ENCODE measurements around the genes DCTN2 and PIP4K2C.

DNA sequence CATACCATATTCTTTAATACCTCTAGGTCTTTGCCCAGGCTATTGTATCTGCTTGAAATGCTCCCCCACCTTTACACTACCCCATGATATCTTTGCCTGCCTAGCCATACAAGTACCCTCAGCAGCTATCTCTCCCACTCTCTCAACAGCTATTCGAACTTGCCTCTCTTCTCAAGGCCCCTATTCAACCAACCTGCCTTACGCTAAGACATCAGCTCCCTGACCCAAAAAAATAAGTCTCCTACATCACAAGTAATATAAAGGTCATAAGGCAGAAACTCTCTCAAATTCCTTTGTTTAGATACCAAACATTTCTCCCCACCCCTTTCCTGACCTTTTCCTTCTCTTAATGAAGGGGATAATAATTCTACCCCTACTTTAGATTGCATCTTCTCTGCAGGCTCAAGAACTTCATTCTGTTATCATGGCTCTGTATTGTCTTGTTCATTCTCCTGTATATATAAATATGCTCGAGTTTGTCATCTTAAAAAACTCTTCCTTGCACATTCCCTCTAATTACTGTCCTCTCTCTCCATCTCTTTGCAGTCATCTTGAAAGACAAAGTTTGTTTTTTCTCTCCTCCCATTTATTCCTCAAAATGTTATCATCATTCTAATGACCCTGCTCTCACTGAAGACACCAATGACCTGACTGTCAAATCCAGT, 11.0 kb downstream of the R3HDM2 start:
- PRO-cap, result no peak

GRCh38 chr12:57458561-57459520, 744 bp upstream of the GLI1 start:
- PRO-cap, result bidirectional peak, plus-strand start at chr12:57459346, minus-strand start at chr12:57459132

DNA sequence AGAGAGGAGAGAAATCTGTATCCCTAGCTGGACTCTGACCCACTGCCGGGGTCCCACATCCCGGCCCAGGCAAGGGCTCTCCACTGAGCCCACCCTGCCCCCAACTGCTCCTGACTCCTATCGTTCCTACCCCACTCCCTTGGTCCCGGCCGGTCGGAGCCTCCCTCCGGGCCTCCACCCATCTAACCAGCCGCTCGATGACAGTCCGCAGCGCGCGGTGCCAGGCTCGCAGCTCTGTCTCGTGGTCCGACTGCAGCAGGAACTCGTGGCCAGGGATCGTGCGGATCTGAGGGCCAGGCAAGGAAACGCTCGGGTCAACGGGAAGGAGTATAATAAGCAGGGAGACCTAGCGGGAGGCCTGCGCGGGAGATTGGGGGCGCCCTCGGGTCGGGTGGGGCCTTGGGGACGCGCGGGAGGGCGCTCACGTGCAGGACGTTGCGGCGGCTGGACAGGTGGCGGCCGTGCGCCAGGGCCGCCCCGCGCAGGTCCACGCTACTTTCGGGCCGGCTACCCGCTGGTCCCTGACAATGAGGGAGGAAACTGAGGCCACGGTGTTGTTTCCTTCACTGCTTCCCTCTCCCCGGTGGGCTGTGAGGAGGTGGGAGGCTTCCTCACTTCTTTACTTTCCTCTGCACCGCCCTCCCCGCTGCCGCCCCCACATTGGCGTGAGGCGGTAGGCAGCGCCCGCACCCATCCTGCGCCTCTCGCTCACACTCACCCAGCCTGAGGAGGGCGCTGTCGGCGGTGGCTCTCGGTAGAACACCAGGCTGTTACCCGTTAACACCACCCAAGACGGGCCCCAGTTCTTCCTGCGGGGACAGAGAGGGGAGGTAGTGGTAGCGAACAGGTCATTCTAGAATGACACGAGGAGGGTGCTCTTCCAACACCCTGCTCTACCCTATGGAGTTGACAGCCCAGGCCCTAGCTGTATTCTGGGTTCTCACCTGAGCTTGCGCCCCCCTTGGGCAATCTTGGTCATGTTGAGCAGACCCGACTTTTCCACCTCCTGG, 3.7 kb downstream of the ARHGAP9 start:
- PRO-cap, result no peak

GRCh38 chr12:57488214-57489303, 691 bp downstream of the MARS1 start:
- PRO-cap, result bidirectional peak, plus-strand start at chr12:57488314, minus-strand start at chr12:57488315; bidirectional peak, plus-strand start at chr12:57488883, minus-strand start at chr12:57488789; bidirectional peak, plus-strand start at chr12:57489113, minus-strand start at chr12:57489081; bidirectional peak, plus-strand start at chr12:57489336, minus-strand start at chr12:57489260

GRCh38 chr12:57519569-57519769, 845 bp downstream of the DDIT3 start:
- PRO-cap, result bidirectional peak, plus-strand start at chr12:57519642, minus-strand start at chr12:57519696

DNA sequence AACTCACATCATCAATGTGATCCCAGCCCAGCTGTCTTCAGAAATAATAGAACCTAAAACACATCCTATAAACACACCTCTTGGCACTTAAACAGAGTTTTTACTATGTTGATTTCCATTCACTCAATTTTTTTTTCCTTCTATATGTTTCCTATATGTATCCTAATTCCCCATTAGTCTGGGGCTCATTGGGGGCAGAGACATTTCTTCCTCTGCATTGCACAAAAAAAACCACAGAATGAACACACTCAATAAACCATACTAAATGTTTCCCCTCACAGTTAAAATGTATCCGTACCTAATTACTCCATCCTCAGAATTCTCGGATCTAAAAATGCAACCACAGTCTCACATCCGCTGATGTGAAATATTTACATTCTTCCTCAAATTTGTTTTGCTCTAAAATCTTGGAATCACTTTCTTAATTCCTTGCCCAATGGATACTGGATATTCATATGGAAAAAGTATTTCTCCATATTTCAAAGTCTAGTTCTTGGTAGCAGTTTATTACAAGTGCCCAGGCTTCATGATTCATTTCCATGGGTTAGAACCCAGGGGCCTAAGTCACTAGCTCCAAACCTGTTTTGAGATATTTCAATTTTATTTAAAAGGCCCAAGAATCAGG, 1.7 kb downstream of the DCTN2 start:
- PRO-cap, result no peak

DNA sequence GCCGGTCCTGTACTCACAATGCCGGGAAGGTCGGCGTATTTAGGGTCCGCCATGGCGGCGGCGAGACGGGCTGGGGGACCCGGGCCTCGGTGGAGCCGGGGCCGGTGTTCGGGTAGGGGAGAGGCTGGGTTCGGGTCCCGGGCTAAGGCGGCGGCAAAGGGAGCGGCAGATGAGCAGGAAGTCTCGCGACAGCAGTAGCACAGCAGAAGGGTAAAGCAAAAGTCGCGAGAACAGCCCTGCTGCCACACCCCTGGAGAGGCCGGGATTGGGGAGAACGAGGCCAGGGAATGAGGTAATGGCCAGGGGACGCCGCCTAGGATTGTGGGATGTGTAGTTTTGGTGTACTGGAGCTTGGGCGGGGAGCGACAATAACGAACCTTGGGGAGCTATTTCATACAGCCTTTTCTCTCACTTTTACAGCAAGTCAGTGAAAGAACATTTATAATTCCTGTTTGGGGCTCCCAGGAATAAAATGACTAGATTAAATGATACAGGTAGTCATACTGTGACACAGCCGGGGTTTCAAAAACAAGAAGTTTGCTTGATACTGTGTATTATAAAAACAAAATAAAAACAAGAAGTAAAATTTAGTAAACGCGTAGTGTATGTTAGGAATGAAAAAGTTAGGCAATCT, at the start of gene DCTN2:
TSS of gene DCTN2 (minus strand) at position 182 of the 634 bp plus-strand sequence.
- PRO-cap, result bidirectional peak, plus-strand start at position 368 of the sequence, minus-strand start at position 110 of the sequence

DNA sequence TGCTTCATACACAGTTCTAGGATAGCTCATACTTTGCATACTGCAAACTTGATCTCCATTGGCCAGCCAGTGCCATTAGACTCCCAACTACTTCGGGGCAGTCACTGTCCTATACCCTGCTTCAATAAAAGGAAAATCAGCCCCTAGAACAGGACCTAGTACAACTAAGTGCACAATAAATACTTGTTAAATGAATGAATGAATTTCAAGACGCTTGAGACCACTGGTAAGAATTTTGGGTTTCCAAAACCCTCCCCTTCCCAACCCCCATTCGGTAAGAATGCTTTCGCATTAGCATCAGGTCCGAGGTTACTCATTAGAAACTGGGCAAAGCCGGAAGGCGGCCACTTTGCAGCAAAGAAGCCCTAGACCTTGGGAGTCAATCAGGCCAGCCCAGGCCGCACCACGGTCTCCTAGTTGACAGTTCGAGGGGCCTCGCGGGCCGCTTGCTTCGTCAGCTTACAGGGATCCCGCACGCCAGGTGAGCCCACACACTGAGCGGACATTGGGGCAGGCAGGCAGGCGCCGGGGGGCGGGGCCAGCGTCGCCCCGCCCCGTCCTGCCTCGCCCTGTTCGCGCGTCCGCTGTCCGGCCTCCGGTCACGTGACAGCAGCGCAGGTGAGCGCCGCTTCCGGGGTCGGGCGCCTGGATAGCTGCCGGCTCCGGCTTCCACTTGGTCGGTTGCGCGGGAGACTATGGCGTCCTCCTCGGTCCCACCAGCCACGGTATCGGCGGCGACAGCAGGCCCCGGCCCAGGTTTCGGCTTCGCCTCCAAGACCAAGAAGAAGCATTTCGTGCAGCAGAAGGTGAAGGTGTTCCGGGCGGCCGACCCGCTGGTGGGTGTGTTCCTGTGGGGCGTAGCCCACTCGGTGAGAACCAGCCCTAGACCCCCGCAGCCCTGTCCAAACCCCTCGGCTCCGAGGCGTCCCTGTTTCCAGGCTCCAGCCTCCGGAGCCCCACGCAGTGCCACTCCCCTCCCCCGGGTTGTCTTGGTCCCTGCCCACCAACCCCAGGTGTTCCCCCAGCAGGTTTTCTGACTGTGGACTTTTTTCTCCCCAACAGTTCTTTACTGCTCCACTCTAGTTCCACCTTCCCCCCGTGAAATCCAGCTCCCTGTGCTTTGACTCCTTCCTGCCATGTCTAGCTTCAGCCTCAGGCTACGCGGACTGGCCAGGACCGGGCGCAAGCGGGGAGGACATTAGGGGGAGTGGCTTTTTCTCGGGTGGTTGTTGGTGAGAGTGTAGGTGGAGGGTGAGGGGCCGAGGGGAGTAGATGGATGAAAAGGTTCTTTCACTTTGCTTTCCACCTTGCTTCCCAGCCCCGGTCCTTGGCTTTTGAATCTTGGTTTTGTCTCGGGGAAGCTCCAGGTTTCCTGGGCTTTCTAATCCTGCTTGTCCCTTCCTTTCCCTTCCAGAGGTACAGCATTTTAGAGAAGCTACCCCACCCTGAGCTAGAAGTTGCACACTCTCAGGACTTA, at the start of gene PIP4K2C:
TSS of gene PIP4K2C (plus strand) at position 598 of the 1,477 bp plus-strand sequence.
- PRO-cap, result bidirectional peak, plus-strand start at position 628 of the sequence, minus-strand start at position 507 of the sequence

GRCh38 chr12:57722888-57723521, 15.5 kb downstream of the AGAP2 start:
- PRO-cap, result no peak

- PRO-cap, result no peak
These were observed 2.6 kb upstream of the AGAP2 start for GRCh38 chr12:57741023-57741703.

DNA sequence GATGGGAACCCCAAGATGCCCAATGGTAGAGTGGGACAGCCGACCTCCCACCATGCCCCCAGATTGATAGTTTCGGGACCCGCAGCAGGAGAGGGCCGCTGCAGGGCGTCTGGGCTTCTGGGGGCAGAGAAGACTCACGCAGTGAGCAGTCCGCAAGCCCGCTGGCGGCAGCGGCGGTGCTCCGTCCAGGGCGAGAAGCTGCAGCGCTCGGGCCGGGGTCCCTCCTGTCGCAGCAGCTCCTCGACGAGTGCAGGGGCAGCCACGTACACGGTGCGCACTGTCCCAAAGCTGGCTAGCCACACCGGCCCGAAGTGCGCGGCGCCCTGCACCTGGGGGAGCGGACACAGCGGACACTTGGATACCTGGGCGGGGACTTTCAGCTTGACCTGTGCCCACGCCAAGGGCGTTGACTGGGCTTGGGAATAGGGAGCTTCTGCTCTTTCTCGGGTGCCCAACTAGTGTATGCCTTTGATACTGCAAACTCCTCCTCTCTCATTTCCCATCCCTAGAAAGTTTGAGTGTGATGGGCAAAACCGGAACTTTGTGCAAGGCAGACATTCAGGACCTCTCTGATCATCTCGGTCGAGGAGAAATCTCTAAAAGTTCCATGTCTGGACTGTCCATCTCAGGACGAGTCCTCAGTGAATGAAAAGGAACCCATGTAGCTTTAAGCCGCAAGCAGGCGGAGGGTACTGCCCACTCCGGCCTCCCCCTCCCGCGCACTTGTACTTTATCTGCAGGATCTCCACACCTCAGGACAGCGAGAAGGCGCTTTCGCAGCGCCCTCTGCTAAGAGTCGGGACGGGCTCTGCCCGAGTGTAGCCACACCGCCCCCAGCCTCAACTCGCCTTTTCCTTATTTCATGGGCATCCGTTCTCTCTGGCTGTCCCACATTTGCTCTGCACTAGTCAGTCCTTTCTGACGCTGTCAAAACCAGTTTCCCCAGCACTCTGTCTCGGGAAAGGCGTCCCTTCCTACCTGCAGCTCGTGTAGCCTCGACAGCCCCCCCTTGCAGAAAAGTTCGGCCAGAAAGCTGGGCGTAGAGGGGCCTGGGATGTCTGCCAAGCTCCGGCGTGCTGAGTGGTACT, 665 bp downstream of the CYP27B1 start:
- PRO-cap, result no peak

DNA sequence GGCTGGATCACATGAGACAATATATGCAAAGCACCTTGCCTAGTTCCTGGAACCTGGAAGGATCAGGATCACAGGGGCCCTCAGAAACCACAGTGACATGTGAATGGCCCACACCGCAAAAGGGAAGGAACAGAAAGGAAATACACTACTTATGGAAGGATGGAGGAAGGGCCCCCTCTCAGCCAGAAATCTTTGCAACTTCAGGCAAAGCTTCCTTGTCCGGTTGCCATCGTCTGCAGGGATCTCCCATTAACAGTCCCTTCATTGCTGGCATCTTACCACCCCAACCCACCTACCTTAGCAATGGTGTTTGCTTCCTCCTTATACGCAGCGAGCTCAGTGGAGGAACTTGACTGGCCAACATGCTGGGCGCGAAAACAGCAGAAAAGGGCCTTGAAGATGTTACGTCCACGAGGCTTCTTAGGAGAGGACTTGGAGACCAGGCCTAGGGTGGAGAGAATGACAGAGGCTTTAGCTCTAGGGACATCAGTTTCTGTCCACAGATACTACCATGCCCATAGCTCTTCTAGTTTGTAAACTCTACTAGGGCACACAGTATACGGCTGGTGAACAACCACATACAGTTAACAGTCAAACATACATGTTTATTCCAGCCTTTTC, 10.7 kb upstream of the AVIL start:
- PRO-cap, result no peak

GRCh38 chr12:57895850-57896396, 45.4 kb upstream of the ATP23 start:
- PRO-cap, result no peak

GRCh38 chr12:58425267-58425933, 484.0 kb downstream of the ATP23 start:
- PRO-cap, result no peak

DNA sequence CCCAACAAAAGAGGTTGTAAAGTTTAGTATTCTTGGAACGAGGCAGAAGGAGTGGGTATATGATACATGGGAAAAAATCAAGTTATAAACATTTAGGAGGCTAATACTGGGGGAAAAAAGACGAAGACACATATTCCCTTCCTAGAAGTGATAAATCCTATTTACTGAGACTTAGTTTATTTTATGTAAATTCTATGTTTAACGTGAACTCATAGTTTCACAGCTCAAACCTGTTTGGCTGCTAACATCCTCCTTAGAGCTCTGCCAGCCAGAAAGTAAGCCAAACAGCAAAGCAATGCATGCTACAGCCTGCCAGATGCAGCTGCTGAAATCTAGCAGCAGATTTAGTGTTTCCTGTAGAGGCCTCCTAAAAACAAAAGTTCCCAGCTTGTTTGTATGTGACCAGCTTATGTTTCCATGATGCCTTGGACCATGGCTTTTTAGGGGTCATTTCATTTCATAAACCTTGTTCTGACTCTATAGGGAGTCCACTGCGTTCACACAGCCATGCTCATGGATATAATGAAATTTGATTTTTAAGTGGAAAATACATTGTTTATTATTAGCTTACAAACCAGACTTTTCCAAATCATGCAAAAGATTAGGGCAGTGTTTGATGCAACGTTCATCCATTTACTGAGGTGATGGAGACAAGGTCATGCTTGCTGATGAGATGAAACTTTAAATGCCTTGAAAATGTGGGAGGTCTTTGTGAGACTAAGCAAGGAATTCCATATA, 157.3 kb upstream of the LRIG3 start:
- PRO-cap, result no peak

DNA sequence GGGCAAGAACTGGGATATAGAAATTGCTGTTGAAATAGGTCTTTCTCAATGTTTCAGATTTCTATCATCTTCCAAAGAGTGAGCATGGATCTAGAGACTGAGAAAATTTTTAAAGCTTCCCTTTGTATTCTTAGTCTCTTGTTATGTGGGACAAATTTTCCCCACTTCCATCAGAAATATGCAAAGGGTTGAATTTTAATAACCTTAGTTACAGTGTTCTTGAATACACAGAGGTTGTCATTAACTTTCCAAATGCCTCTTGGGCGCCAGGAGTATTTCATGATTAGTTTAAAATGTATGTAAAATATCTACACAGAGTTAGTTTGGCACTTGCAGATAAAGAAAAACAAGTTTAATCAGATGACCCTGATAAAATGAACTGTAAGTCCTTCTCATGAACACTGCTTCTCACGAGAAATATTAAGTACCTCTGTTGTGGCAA, 121.3 kb downstream of the SLC16A7 start:
- PRO-cap, result no peak

DNA sequence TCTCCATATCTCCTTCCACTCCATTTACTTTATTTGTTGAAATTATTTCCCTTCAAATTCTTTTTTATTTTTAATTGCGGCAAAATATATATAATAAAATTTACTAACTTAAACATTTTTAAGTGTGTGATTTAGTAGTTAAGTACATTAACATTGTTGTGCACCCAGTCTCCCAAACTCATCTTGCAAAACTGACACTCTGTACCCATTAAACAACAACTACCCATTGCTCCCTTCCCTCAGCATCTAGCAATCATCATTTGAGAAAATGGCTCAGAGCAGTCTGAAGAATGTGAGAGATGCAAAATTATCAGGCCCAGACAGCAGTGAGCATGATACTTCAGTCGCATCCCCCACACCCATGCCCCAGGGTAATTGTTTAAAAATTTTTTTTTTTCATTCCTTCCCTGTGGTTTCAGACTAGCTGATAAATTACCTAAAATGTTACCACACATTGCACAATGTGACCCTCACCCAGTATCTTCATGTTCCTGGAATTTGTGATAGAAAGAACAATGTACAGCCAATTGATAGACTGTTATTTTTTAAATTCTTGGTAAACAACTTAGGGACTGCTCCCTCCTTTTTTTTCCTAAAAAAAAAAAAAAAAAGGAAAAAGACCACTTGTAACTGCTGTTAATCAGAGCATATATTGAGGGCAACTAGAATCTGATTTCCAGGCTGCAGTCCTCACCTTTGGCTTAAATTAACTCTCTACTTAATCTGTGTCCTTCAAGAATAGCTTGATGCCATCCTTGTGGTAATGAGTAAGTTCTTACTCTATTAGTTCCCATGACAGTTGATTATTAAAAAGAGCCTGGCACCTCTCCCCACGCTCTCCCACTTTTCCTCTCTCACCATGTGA, 11.3 kb upstream of the USP15 start:
- PRO-cap, result no peak

DNA sequence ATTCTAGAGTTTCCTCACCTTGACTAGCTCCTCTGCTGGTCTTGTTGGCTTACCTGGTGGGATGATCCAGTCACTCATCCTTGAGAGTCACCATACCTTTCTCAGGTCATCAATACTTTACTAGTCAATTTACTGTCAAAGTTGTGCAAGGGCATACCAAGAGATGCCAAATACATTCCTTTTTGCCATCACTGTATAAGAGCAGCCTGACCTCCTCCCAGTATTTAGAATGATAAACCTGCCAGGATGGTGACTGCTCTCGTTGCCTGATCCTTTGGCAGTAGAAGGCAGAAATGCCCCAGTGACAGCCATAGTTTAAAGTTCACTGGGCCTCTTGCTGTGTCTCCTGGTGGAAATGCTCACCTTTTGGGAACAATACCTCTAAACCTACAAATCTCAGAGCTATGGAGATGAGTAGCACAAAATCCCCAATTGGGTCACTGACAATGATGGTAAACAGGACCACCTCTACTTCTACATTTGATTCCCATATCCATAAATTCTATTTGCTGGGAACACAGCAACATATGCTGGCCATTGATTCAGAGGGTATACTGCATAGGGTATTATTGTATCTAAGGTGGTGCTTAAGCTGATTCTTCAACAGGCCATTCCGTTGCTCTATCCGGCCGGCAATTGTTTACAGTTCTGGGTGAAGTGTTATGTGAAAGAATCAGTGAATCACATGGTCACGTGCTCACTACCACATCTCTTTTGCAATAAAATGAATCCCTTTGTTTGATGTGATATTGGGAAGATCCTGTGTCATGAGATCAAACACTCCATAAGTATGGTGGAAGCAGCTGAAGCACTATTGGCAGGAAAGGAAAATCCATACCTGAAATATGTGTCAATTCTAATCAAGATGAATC, 7.9 kb upstream of the USP15 start:
- PRO-cap, result no peak

DNA sequence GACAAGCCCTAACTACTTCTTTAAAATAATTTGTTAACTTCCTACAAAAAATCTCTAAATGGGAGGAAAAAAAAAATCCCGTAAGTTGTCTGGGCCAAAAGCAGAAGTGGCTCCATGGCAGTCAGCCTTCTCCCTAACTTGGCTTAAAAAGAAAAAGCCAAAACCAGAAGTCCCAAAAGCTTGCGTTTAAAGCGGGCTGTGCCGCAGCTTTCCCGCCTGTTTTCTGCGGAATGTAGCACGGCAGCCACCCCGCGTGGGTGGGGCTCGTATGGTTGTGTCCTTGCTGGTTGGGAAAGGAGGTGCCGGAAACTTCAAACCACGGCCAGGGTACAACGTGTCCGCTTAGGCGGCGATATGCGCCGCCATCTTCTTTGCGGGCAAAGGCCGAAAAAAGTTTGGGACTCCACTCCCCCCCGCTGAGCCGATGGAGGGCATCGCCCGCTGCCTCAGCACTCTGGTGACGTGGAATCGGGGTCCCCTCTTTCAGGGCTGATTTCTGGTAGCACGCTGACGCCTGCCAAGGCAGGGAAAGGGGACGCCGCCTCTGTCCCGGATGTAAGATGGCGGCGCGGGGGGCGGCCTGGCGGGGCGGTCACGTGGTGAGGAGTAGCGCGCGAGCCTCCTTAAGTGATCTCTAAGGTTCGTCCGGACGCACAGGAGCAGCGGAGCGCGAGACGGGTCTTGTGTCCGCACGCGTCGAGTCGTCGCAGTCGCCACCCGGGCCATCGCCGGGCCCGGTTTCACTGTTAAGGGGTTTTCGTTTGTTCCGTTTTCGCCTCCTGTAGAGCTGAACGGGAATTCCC, 135.8 kb downstream of the MON2 start:
- PRO-cap, result bidirectional peak, plus-strand start at position 314 of the sequence, minus-strand start at position 367 of the sequence; bidirectional peak, plus-strand start at position 654 of the sequence, minus-strand start at position 531 of the sequence

DNA sequence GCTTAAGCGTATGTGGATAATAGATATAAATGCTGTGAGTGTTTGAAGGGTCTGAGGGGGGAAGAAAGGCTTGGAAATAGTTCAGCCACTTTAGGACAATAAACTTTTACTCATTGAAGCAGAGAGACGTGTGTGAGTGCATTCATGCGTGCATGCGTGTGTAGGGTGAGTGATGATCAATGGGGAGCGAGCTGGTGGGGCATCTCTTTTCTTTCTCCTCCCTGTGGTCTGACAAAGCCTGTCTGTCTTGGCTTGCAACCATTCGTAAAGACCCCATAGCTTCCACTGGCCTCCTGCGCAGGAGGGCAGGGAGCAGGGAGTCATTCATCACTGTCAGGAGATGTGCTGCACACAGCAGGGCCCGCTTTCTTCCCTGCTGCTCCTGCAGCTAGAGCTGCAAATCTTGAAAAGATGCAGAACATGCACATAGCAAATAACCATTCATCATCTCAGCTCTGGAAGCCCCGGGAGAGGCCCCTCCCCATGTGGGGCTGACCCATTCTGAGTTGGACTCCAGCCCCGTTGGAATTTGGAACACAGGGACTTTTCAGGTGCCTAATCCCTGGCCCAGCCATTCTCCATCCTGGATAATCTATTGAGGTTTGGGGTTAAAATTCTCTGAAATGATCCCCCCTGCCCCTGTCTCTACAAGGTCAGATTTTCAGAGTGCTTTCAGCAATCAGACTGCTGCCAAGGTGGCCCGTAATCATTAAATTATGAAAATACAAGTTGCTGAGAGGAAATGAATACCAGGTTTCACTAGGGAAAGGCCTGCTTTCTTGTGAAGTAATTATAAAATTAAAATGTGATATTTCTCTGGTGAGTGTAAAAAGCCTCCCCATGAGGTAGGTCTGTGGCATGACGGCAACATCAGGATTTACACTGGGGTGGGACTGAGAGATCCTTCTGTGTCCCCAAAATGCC, 223.1 kb downstream of the PPM1H start:
- PRO-cap, result no peak

All from neuron (in vitro differentiated cells).